Body of pancreas (tissue), 2 donors: ENCODE measurements around the genes GPANK1, LY6G6F and LSM2.

- PRO-cap: no peak
- RAMPAGE, long total RNA, 2 experiments: no peak in any of the 2 experiments
Measured at GRCh38 chr6:31402347-31403289, 777 bp upstream of the MICA start.

- PRO-cap: no peak
- RAMPAGE, long total RNA, 2 experiments: no peak in any of the 2 experiments
Measured at GRCh38 chr6:31464156-31464797, 33.7 kb upstream of the MICB start.

- PRO-cap: no peak
- RAMPAGE, long total RNA, 2 experiments: no peak in any of the 2 experiments
Measured at GRCh38 chr6:31558683-31559630, 11.5 kb downstream of the NFKBIL1 start.

DNA sequence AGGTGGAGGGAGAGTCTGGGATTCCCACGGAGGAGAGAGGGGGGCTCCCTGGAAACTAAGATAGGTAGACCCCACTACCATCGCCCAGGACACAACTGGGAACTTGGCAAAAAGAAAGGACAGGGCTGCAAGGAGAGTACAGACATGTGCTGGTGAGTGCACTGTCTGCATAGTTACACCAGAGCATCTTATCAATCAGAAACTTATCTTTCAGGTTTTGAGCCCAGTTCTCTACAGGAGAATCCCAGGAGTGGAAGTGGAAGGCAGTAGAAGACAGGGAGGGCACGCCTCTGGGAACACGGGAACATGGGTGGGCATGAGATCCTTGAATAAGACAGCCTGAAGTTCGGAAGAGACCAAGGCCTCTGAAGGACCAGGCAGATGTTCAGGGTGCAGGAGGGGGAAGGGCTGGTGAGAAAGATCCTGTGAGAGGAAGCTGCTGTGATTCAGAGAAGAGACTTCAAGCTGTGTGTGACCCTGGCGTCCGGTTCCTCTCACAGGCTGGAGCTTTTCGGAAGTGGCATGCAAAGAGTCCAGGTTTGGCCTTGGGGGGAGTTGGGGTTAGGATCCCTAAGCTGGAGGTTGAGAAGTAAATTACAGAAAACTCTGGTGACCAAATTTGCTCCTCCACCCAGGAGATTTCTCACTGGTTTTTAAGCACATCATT is 12.3 kb upstream of the LTA start:
- PRO-cap: no peak
- RAMPAGE, long total RNA, 2 experiments: no peak in any of the 2 experiments

GRCh38 chr6:31579829-31580425 is 2.3 kb downstream of the LTB start:
- PRO-cap: no peak
- RAMPAGE, long total RNA, 2 experiments: no peak in any of the 2 experiments

- PRO-cap: no peak
- RAMPAGE, long total RNA, 2 experiments: no peak in any of the 2 experiments
Measured at GRCh38 chr6:31581205-31581850, 896 bp downstream of the LTB start.

- PRO-cap: no peak
- RAMPAGE, long total RNA, 2 experiments: no peak in any of the 2 experiments
Measured at GRCh38 chr6:31622273-31623230, 2.0 kb downstream of the PRRC2A start.

GRCh38 chr6:31627092-31628282 is 7.0 kb downstream of the PRRC2A start:
- PRO-cap: no peak
- RAMPAGE, long total RNA, 2 experiments: no peak in any of the 2 experiments

DNA sequence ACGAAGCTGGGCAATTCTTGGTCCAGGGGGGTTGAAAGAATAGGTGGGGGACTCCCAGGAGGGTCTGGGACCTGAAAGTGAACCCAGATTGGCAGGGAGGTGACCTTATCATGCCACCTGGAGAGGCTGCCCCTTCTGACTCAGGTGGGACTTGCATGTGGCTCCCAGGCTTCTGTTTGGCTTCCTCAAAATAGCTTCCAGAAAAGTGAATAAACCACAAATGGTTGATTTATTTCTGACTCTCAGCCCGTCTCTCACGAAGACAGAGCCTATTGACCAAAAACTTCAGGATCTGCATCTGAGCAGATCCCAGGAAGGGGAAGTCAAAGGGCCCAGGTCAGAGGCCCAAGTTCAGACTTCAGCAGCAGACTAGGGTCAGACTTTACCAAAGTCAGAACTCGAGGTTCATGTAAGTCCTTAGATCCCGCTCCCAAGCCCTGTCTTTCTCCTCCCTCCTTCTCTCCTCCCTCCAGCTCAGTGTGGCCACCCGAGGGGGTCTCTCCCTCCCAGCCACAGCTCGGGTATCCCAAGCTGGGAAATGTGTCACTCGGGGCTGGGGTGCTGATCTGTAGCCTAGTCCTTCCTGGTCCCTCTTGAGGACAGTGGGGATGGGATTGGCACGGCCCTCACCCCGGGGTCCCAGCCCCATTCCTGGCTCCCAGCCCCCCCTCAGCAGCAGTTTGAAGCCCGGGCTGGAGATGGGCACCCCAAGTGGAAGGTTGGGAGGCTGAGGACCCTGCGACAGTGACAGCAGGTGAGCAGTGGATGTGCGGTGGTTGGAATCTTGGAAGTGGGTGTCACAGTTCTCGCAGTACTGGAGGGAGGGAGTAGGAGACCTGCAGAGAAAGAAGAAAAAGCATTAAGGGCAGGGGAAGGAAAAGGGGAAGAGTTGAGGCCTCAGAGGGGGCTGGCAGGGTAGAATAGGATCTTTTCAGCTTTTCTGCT is 1.6 kb upstream of the C6orf47 start:
- PRO-cap: no peak
- RAMPAGE, long total RNA, 2 experiments: no peak in any of the 2 experiments

GRCh38 chr6:31663834-31664765 is 697 bp downstream of the GPANK1 start:
- PRO-cap: bidirectional peak, plus-strand start at chr6:31664213, minus-strand start at chr6:31664118
- RAMPAGE, long total RNA, 2 experiments: start-site peak on the minus strand in 1 of 2 experiments, at chr6:31663995-31664033 at its widest, 8 reads per replicate

DNA sequence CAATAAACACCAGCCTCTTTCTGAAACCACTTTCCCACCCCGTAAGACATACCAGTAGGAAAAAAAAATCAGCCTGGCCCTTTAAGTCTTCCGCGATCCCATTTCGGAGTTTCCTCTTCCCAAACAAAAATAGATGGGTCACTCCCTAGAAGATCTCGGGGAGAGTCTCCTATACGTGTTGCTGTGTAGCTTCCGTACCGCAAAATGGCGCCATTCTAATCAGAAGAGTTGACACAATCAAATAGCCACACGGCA is at the start of gene GPANK1:
Gene GPANK1 (minus strand): TSS at position 209 of the 255 bp plus-strand sequence.
- PRO-cap: bidirectional peak, plus-strand start outside the sequence, minus-strand start at position 206 of the sequence
- RAMPAGE, long total RNA, 2 experiments: start-site peak on the minus strand in 2 of 2 experiments, centred at positions 177 to 194 of the sequence, 25 to 46 reads per replicate

DNA sequence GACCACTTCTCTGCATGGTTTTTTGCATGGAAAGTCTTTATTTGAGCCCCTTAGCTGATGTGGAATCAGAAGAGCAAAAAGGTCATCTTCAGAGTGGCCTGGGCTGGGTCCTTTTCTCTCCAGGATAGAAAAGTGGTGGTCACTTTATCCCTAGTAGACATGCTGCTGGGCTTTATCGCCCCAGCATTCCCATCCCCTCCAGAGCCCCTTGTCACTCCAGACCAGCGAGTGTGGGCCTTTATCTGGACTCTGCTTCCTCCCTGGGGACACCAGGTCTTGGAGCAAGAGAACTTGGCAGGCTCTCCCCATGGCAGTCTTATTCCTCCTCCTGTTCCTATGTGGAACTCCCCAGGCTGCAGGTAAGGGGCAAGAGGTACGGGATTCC is at the start of gene LY6G6F:
Gene LY6G6F (plus strand): TSS at position 267 of the 385 bp plus-strand sequence.
- PRO-cap: no peak
- RAMPAGE, long total RNA, 2 experiments: no peak in any of the 2 experiments

DNA sequence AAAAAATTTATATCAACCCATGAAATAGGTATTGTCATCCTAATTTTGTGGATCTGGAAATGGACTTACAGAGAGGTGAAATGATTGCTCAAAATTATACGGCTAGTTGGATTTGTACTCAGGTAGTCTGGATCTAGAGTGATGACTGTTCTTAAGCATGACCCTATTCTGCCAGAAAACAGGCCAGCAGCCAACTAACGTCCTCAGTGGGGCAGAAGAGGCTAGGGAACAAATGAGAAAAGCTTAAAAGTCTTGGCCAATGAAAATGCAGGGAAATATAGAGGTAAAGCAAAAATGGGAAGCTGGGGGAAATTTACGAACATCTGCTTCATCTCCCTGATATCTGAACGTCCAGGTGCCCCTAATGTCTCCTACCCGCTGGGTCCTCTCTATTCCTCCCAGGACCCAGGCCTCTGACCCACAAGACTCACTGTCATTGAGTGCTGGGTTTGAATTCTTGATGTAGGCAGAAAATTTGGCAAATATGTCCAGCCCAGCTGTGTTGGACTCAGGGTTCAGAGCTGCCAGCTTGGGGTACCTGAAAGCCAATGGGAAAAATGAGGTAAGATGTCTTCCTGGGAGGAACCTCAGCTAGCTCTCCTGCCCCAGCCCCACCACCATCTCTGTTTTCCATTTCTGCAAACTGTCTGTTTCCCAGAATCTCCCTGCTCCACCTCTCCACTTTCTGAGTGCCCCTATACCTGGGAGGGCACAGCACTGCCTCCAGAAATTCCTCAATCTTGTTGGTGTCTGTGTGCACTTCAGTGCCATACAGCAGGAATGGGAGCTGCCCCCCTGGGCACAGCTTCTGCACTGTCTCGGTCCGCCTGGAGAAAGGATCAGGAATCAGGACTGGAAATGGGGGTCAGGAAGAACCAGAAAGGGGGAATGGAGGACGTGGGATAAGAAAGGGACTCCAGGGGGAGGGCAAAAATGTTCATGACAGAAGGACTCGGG is 2.9 kb downstream of the CLIC1 start:
- PRO-cap: no peak
- RAMPAGE, long total RNA, 2 experiments: no peak in any of the 2 experiments

GRCh38 chr6:31738322-31739098 is 1.3 kb upstream of the MSH5 start:
- PRO-cap: unidirectional peak, minus-strand start at chr6:31738373; unidirectional peak, minus-strand start at chr6:31738696
- RAMPAGE, long total RNA, 2 experiments: no peak in any of the 2 experiments

DNA sequence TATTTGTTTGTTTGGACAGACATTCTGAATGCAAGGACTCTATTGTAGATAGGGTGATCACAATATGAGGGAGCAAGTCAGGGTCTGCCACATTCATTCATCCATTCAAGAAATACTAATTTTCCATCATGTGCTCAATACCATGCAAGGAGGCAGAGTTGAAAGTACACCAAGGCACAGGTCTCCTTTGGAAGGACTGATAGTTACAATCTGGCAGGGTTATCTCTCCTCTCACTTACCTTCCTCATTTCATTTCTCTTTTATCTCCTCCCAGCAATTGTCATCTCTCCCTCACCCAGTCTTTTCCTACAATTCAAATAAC is 1.4 kb downstream of the VARS1 start:
- PRO-cap: no peak
- RAMPAGE, long total RNA, 2 experiments: no peak in any of the 2 experiments

DNA sequence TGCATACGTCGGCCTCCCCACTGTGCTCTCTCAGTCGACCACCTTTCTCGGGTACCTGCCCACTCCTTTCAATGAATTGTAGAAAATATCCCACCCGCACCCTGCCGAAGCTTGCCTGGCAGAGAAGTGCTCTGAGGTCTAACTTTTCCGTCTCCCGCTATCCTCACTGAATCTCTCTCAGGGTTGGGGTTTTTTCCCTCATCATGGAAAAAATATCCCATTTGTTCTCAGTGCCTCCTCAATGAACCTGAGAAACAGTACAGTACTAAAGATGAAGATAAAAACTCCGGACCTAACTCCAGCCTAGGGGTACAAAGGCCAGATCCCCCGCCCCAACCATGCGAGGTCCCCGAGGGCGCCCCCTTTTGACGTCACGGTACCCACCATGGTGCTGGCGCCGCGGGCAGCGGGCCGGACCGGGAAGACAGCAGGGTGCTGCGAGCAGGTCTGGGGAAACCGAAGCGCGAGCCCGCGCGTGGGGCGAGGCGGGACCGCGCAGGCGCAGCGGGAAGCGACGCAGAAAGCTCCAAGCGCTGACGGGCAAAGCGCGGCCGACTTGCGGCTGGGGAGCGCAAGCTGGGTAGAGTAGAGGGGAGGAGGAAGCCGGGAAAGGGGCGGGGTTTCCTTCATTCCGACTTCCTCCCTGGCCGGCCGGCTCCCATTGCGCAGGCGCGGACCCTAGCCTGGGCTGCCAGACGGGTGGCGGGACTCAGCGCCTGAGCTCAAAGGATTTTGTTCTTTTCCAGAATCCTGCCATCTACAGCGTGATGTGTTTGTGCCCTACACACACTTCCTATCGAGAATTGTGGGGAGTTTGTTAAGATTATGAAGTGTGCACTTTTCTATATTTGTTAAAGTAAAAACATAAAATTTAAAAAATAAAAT is at the start of gene LSM2:
Gene LSM2 (minus strand): TSS at position 596 of the 885 bp plus-strand sequence.
- PRO-cap: bidirectional peak, plus-strand start at position 694 of the sequence, minus-strand start at position 426 of the sequence
- RAMPAGE, long total RNA, 2 experiments: start-site peak on the minus strand in 2 of 2 experiments, centred at positions 479 to 580 of the sequence, 15 to 82 reads per replicate

DNA sequence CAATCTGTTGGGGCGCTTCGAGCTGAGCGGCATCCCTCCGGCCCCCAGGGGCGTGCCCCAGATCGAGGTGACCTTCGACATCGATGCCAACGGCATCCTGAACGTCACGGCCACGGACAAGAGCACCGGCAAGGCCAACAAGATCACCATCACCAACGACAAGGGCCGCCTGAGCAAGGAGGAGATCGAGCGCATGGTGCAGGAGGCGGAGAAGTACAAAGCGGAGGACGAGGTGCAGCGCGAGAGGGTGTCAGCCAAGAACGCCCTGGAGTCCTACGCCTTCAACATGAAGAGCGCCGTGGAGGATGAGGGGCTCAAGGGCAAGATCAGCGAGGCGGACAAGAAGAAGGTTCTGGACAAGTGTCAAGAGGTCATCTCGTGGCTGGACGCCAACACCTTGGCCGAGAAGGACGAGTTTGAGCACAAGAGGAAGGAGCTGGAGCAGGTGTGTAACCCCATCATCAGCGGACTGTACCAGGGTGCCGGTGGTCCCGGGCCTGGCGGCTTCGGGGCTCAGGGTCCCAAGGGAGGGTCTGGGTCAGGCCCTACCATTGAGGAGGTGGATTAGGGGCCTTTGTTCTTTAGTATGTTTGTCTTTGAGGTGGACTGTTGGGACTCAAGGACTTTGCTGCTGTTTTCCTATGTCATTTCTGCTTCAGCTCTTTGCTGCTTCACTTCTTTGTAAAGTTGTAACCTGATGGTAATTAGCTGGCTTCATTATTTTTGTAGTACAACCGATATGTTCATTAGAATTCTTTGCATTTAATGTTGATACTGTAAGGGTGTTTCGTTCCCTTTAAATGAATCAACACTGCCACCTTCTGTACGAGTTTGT is 2.0 kb downstream of the HSPA1B start:
- PRO-cap: no peak
- RAMPAGE, long total RNA, 2 experiments: start-site peak on the plus strand in 1 of 2 experiments, centred at position 472 of the sequence, 16 reads per replicate

GRCh38 chr6:31831533-31831933 is 4.0 kb downstream of the HSPA1B start:
- PRO-cap: no peak
- RAMPAGE, long total RNA, 2 experiments: no peak in any of the 2 experiments

DNA sequence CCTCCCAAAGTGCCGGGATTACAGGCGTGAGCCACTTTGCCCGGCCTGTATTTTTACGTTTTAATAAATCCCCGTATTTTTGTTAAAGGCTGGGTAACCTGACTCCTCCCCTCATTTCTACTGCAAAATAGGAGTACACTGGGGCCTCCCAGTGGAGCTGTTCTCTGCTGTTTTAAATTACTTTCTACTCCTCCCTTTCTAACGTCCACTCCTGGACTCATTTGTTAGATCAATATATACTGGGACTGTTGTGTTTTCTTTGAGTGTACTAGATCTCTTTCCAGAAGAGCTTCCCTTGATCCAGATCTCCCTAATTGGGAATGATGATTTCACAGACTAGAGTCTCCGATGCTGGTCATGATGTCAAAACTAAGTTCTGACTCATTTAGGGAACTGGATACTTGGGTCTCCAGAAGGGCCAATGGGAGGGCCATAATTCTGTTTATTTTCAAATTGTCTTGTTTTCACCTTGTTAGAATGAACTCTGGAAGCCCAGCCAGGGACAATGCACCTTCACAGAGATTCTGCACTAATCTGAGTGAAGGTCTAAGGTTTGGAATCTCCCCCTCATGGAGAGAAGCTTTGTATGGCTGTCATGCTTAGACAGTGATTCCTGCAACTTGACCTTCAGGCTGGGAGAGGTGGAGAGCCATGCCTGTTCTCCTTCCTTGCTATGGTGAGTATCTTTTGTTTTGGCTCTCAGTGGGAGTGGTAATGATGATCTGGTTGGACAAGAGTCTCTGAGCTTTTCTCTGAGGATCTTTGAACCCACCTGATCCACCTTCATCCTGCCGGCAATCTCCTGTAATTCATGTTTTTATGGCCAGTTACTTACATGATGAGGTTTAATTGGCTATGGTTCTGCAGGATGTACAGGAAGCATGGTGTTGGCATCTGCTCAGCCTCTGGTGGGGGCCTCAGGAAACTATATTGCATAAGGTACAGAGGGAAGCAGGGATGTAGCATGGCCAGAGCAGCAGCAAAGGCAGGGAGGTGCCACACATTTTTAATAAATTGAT is 9.5 kb downstream of the HSPA1B start:
- PRO-cap: no peak
- RAMPAGE, long total RNA, 2 experiments: no peak in any of the 2 experiments

DNA sequence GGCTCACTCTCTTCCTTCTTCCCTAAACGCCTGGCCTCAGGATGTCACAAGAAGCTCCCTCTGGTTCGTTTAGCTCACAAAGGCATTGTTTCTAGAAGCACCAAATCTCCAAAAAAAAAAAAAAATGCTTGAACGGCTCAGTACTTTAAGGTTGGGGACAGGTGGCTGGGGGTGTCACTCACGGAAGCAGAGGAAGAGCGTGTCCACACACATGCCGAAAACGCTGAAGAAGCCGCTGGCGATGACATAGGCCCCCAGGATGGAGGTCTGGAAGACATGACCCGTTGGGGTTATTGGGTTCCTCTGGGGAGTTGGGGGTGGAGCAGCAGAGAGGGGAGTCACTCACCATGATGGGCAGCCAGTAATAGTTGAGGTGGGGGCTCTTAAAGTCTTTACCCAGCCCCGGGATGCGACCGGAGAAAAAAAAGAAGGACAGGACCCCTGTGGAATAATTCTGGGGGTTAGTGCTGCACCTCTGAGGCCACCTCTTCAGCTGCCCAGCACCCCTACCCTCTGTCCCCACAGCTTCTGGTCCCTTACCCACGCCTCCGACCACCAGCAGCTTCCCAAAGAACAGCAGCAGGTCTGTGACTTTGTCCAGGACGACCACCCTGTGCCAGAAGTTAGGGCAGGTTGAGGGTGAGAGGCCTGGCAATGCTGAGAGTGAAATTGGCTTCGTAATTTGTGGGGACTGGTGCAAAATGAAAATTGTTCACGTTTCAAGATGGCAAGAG is 2.0 kb upstream of the NEU1 start:
- PRO-cap: no peak
- RAMPAGE, long total RNA, 2 experiments: no peak in any of the 2 experiments